Suprapubic skin (tissue), 4 donors: ENCODE data around the genes OR4M2B, MAGEL2 and NDN.

DNA sequence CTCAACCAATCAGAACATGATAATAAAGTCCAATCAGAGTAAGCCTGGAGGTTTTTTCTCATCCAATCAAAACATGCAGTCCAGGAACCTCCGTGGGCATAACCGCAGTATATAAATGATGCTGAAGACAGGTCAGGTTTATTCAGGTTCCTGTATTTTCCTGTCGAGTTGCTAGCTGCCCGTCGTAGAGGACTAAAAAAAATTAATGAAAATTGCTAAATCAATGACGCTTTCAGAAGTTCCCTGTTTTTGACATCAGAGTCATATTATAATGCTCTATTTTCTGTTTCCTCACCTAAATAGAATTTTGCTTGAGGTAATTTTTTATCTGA is 177.3 kb downstream of the POTEB3 start:
- PRO-cap = no peak
- RAMPAGE, long total RNA, 4 experiments = no peak in any of the 4 experiments

DNA sequence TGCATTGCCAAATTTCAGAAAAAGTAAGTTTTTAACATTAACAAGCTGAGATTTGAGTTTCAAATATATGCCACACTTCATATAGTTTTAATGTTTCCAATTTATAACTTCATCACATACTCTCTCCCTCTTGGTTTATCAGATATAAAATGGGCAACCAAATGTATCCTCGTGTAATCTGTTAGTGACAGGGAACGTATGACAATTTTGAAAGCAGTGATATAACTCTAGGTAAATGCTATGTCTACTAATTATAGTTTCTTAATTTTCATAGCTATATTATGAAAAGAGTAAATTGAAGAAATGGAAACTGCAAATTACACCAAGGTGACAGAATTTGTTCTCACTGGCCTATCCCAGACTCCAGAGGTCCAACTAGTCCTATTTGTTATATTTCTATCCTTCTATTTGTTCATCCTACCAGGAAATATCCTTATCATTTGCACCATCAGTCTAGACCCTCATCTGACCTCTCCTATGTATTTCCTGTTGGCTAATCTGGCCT is at the start of gene OR4M2B:
Gene OR4M2B (plus strand): TSS at position 206 of the 505 bp plus-strand sequence.
- PRO-cap = no peak
- RAMPAGE, long total RNA, 4 experiments = no peak in any of the 4 experiments

DNA sequence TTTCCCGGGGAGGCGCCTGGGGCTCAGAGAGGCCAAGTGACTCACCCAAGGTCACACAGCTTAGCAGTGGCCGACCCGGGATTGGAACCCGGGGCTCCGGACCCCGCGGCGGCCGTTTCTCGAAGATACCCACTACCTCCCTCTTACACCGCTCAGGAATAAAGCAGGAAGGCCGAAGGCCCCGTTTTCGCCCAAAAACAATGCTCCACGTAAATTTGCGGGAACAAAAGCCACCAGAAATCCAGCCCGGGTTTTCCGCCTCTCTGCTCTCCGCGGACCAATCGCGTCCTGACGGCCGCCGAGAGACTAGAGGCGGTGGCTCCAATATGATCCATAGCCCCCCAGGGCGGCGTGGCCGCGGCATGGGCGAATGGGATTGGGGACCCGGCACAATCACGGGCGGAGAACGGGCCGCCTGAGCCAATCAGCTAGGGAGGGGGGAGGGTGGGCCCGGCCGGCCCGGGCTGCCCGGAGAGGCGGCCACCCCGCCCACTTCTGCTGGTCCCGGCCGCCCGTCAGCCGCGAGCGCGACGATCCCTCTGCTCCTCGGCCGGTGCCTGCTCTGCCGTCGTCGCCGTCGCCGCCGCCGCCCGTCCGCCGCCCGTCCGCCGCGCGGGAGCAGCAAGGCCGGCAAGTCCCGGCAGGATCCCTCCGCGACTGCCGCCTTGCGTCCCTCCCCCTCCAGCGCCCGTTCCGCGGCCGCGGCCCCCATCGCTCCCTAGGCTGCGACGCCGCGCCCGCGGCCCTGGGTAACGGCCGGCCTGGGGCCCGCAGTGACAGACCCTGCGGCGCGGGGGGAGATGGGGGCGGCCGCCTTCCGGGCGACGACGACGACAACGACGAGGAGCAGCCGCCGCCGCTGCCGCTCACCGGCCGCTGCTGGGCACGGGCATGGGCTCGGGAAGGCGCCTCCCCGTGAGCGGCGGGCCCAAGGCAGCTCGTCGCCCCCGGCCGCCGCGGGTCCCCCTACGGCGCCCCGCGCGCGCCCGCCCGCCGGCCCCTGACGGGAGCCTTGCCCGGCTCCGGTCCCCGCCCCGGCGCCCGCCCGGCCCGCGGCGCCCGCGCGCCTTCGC is 163.2 kb downstream of the OR4N4 start:
- PRO-cap = no peak
- RAMPAGE, long total RNA, 4 experiments = no peak in any of the 4 experiments

- PRO-cap = no peak
- RAMPAGE, long total RNA, 4 experiments = no peak in any of the 4 experiments
These were observed 57.4 kb upstream of the NIPA1 start for GRCh38 chr15:22729055-22729487.

DNA sequence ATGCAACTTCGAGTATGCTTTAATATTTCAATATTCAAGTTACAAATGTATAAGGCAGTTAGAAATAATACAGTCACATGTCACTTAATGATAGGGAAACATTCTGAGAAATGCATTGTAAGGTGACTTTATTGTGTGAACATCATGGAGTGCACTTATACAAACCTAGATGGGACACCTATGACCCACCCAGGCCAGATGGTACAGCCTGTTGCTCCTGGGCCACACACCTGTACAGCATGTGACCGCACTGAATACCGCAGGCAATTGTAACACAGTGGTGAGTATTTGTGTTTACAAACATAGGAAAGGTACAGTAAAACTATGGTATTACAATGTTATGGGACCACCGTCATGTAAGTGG is 13.5 kb upstream of the NIPA2 start:
- PRO-cap = no peak
- RAMPAGE, long total RNA, 4 experiments = start-site peak on the plus strand in 1 of 4 experiments, centred at position 97 of the sequence, 10 reads per replicate

GRCh38 chr15:22895274-22896189 is 57.1 kb downstream of the NIPA2 start:
- PRO-cap = no peak
- RAMPAGE, long total RNA, 4 experiments = no peak in any of the 4 experiments

GRCh38 chr15:23303334-23303586 is 30.7 kb downstream of the GOLGA6L26 start:
- PRO-cap = no peak
- RAMPAGE, long total RNA, 4 experiments = no peak in any of the 4 experiments

GRCh38 chr15:23397830-23398257 is 43.3 kb downstream of the GOLGA8S start:
- PRO-cap = no peak
- RAMPAGE, long total RNA, 4 experiments = no peak in any of the 4 experiments

DNA sequence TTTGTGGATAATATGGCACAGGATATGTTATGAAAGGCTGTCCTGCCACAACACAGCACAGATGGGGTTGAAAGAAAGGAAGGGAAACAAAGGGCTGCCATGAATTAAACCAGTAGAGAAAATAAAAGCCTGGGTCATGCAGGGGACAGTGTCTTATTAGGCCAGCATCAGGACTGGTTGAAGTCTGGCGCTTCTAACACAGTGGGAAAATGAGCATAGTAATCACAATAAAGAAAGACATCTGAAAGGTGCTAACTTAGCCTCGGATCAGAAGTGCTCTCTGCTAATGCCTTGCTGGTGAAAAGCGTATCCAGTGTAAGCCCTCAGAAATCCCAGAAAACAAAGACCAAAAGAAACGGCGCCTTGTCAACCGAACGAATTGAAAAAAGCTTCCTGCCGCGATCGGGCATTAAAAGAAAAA is 636 bp upstream of the MKRN3 start:
- PRO-cap = no peak
- RAMPAGE, long total RNA, 4 experiments = no peak in any of the 4 experiments

DNA sequence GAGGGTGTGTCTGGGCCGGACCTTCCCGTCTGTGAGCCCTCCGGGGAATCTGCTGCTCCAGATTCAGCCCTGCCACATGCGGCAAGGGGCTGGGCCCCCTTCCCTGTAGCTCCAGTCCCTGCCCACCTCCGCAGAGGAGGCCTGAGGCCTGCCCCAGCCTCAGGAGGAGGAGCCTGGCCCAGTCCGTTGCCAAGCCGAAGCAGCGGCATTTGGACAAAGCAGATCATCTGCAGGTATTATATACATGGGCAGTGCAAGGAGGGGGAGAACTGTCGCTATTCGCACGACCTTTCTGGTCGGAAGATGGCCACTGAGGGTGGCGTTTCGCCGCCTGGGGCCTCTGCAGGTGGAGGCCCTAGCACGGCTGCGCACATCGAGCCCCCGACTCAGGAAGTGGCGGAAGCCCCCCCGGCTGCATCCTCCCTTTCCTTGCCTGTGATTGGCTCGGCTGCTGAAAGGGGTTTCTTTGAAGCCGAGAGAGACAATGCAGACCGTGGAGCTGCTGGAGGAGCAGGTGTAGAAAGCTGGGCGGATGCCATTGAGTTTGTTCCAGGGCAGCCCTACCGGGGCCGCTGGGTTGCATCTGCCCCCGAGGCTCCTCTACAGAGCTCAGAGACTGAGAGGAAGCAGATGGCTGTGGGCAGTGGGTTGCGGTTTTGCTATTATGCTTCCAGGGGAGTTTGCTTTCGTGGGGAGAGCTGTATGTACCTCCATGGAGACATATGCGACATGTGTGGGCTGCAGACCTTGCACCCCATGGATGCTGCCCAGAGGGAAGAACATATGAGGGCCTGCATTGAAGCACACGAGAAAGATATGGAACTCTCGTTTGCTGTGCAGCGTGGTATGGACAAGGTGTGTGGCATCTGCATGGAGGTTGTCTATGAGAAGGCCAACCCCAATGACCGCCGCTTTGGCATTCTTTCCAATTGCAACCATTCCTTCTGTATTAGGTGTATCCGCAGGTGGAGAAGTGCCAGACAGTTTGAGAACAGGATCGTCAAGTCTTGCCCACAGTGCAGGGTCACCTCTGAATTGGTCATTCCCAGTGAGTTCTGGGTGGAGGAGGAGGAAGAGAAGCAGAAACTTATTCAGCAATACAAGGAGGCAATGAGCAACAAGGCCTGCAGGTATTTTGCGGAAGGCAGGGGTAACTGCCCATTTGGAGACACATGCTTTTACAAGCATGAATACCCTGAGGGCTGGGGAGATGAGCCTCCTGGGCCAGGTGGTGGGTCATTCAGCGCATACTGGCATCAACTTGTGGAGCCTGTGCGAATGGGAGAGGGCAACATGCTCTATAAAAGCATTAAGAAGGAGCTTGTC is 844 bp downstream of the MKRN3 start:
- PRO-cap = no peak
- RAMPAGE, long total RNA, 4 experiments = start-site peak on the plus strand in 1 of 4 experiments, centred at position 525 of the sequence, 6 reads per replicate

DNA sequence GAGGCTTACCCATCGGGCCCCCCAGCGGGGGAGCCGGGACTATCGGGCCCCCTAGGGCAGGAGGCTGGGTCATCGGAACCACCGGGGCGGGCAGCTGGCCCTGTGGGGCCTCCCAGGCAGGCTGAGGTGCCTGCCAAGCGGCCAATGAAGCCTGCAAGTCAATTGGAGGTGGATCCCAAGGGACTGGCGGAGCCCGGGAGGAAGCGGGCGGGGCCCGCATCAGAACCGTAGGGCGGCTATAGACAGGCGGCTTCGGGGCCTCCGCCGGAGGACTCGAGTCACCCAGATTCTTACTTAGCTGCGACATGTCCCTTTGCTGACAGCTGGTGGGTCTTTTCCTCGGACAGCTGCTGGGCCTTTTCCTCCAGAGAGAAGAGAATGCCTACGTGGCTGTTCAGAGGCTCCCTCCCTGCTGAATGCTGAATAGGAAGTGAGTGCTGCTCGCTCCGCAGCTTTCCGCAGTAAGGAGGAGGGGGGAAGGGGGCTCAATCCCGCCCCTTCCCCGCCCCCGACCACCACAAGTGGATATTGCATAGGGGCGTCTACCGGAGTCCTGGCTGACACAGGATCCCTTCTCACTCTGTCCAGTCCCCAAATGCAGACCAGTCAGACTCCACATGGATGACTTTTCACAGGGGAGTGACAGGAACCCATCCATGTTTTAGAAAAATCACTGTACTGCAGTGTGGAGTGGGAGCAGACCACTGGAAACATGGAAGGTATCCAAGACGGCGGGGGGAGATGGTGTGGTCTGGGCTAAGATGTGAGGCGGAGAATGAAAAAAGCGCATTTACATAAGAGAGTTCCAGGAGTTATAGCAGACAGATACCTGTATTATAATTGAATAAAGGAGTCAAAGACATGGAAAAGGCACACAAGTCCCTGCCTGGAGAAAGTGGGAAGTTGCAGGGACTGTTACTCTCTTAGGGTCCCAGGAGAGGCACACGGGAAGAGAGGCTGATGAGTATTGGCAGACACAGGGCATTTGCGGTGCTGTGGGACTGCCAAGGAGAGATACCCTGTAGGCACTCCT is at the start of gene MAGEL2:
Gene MAGEL2 (minus strand): TSS at position 432 of the 1,033 bp plus-strand sequence.
- PRO-cap = no peak
- RAMPAGE, long total RNA, 4 experiments = no peak in any of the 4 experiments

GRCh38 chr15:23687192-23687609 is at the start of gene NDN:
Gene NDN, minus strand, starts transcription at chr15:23687305.
- PRO-cap = no peak
- RAMPAGE, long total RNA, 4 experiments = start-site peak on the minus strand in 3 of 4 experiments, at chr15:23687271-23687305 at its widest, 9 to 25 reads per replicate

GRCh38 chr15:23756945-23757199 is 69.8 kb upstream of the NDN start:
- PRO-cap = no peak
- RAMPAGE, long total RNA, 4 experiments = no peak in any of the 4 experiments

DNA sequence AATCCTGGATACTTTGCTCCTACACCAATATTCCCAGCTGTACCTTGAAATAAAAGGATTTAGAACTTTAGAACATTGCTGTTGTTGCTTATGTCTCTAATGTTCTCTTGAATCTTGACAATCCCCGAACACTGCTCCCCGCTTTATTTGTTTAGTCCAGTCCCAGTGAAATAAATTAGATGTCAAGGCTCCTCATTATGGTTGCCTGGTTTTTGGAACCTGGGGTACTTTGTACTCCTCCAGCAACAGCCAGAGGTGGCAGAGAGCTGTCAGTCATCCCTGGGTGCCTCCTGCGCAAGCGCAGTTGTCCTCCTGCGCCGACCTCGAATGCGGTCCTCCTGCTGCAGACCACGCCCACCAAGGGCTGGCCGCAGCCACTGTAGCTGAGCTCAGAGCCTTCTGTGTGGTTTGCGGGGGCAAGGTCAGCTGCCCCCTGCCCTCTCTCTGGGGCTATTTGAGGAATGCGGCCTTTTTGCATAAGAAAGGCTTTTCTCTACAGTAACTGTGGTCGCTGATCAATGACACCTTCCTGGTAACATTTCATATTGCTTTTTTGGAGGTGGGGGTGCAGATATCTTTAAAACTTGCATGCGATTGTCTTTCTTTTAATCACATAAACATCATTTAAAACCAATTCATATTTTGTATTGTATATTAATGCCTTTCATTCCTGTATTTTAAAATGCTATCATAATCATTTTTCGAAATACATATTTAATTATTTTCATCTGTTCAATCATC is 131.3 kb upstream of the SNRPN start:
- PRO-cap = no peak
- RAMPAGE, long total RNA, 4 experiments = no peak in any of the 4 experiments

DNA sequence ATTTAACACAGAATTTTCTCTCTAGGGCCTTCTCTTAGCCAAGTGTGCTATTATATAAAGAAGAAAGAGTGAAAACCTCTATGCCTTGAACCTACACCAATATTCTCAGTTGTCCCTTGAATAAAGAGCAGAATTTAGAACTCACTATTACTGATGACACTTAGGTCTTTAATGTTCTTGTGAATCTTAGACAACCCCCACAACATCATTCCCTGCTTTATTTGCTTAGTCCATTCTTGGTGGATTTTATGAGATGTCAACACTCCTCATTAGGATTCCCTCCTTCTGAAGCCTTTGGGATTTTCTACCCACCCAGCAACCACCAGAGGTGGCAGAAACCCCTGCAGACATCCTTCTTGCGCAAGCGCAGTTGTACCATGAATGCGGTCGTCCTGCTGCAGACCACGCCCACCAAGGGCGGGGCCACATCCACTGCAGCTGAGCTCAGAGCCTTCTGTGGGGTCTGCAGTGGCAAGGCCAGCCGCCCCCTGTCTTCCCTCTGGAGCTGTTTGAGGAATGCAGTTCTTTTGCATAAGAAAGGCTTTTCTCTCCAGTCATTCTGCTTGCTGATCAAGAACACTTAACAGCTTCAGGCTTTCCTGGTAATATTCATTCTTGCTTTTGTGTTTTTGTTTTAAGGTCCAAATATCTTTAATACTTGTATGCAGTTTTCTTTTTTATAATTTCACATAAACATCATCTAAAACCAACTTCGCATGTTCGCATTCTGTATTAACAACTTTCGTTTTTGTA is 98.5 kb upstream of the SNRPN start:
- PRO-cap = no peak
- RAMPAGE, long total RNA, 4 experiments = no peak in any of the 4 experiments

DNA sequence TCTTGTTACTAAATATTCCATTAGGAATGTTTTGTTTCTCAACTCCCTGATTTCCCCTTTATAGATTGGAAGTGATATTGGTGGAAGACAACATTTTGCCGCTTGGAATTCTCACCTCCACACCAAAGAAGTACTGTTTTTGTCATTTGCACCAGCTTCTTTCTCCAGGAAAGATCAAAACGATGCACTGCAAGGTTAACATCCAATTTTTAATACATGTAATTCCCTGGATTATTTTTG is 156.8 kb downstream of the SNRPN start:
- PRO-cap = no peak
- RAMPAGE, long total RNA, 4 experiments = no peak in any of the 4 experiments

- PRO-cap = no peak
- RAMPAGE, long total RNA, 4 experiments = no peak in any of the 4 experiments
These were observed 68.3 kb downstream of the UBE3A start for GRCh38 chr15:25370380-25370971.

GRCh38 chr15:25399468-25400020 is 39.3 kb downstream of the UBE3A start:
- PRO-cap = no peak
- RAMPAGE, long total RNA, 4 experiments = start-site peak on the minus strand in 1 of 4 experiments, at chr15:25399791-25399881 at its widest, 22 reads per replicate

DNA sequence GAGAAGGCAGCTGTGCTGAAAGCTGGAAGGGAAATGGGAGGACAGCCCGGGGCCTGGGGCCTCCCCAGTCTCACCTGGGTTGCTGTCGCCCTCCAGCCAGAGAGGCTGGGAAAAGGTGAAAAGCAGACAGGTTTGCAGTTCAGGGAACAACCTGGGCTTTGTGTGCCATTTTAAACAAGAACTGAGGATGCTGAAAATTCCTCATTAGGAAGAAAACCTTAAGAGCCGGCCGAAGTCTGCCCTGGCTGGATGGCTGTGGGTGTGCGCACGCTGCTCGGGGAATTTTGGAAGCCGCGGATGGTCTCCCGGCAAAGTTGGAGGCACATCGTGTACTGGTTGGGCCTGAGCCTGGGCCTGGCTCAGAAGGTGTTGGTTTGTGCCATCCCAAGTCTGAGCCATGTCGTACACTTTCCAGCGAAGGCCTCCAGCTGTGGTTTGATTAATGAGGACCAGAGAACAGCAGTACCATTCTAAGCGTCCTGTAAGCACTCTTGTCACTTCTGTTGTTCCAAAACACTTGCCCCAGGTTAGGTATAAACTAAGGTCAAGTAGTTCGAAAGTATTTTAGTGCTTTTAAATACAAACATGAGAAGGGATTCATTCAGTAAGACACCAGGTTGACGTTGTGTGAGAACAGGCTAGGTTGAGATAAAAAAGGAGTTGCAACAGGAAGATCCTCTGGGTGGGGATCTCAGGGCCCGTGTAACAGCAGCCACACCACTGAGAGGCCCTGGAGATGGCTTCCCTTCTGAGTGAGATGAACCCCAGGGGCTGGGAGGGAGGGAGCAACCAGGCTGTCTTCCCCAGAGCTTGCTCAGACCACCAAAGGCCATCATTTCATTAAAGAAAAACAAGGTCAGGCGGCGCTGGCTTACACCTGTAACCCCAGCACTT is 188.1 kb downstream of the ATP10A start:
- PRO-cap = no peak
- RAMPAGE, long total RNA, 4 experiments = no peak in any of the 4 experiments

- PRO-cap = no peak
- RAMPAGE, long total RNA, 4 experiments = no peak in any of the 4 experiments
These were observed 144.9 kb downstream of the ATP10A start for GRCh38 chr15:25718040-25718720.